PFSK-1 (cell line): ENCODE measurements around a stretch of chr17.

- RRBS: no CpG with 5 or more reads among the region's 16 CpGs
Observed at GRCh38 chr17:77099849-77100425, 40.8 kb upstream of the SEC14L1 start.

GRCh38 chr17:77121775-77122310, 18.9 kb upstream of the SEC14L1 start:
- RRBS: no CpG with 5 or more reads among the region's 2 CpGs

DNA sequence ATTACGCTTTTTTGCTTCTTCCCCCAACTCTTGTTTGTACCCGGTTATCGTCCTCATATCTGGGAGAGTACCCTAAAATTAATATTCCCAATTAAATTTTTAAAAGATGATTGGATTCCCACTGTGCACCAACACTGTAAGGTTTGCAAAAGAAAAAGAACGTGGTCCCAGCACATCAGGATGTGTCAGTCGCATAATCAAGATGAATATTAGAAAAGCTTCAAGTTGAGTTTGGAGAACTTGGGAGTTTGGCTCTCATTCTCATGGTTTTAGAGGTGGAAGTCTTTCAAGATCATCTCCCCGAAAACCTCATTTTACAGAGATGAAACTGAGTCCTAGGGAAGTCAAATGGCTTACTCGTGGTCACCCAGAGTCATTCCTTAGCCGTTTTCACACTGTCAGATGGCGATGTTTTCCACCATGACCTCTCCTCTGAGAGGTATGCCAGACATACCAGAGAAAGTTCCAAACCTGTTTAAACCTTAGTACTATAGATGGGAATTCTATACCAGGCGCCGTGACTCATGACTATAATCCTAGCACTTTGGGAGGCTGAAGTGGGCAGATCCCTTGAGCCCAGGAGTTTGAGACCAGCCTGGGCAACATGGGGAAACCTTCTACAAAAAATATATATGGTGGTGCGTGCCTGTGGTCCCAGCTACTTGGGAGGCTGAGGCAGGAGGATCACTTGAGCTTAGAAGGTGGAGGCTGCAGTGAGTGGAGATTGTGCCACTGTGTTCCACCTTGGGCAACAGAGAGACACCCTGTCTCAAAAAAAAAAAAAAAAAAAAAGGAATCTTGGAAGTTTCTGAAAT, 1.2 kb downstream of the SEC14L1 start:
- RRBS: no CpG with 5 or more reads among the region's 12 CpGs

GRCh38 chr17:77144176-77144482, 3.4 kb downstream of the SEC14L1 start:
- RRBS: no CpG with 5 or more reads among the region's 2 CpGs

GRCh38 chr17:77148523-77149318, 8.0 kb downstream of the SEC14L1 start:
- RRBS: no CpG with 5 or more reads among the region's 15 CpGs

DNA sequence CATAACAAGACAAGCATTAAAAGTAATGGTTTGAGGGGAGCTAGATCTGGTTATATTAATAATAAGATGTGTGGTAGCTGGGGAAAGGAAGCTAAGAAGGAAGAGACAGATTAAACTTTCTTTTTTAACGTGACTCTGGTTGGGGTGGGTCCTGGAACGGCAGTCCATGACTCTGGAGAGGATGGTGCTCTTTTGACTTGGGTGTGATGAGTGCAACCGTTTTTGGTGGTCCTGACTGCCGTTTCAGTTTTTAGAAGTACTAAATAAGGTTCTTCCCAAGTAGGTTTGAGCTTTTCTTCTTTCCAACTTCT, 29.3 kb downstream of the SEC14L1 start:
- RRBS: no CpG with 5 or more reads among the region's 4 CpGs

DNA sequence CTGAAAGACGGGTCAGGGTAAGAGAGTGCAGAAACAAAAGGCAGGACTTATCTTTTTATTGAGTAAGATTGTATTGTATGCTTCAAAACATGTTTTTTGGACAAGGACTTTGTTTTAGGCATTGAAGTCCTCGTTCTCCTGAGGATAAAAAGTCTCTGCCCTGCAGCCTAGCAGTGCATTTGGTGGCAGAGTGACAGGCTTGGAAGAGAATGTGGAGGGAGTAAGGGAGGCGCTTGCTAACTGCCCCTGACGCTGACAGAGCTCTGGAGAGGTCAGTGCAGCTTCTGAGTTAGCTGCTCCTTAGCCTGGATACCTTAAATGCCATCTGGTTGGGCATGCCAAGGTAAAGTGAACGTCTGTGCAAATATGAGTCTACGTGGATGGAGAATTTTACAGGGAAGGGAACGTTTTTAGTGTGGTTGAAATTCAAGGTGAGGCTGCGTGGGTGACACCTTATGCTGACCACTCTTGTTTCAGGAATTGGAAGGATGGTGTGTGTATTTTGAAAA, 44.3 kb downstream of the SEC14L1 start:
- RRBS: no CpG with 5 or more reads among the region's 8 CpGs

- RRBS: no CpG with 5 or more reads among the region's 12 CpGs
Observed at GRCh38 chr17:77274106-77274650, 7.1 kb upstream of the SEPTIN9 start.

GRCh38 chr17:77296113-77296585, 14.8 kb downstream of the SEPTIN9 start:
- RRBS: no CpG with 5 or more reads among the region's 7 CpGs

DNA sequence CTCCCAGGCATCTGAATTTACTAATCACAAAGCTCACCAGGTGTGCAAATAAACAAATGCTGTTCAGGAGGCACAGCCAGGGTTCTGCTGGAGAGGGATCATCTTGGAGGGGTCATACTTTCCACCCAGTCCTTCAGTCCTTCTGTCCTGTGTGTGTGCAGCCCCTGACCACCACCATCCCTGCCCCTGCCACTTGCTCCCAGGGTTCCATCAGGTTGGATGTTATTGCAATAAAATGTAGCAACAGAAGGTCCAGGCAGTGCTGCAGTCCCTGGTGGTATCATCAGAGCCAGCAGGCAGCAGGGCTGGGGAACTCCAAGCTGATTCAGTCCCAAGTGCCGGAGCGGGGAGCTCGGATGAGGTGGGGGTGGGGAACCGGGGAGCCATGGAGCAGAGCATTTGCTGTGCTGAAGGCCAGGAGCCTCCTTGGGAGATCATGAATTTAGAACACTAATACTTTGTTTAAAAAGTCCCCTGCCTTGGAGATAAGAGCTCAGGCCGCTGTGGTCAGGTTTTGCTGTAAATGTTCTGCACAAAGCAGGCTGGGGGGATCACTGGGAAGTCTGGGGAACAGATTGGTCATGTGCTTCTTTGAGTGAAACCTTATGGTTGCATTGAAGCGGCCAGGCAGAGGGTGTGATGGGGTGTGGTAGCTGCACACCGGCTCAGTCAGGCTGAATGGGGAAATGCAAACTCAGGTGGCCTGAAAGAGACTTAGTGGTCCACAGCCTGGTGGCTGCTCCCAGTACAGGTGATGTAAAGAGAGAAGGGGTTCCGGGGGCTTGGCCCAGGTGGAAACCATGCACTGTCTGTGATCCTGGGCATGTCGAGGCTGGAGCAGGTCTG, 85.4 kb downstream of the SEPTIN9 start:
- RRBS: 95% methylated on average over 4 of the region's 9 CpGs

DNA sequence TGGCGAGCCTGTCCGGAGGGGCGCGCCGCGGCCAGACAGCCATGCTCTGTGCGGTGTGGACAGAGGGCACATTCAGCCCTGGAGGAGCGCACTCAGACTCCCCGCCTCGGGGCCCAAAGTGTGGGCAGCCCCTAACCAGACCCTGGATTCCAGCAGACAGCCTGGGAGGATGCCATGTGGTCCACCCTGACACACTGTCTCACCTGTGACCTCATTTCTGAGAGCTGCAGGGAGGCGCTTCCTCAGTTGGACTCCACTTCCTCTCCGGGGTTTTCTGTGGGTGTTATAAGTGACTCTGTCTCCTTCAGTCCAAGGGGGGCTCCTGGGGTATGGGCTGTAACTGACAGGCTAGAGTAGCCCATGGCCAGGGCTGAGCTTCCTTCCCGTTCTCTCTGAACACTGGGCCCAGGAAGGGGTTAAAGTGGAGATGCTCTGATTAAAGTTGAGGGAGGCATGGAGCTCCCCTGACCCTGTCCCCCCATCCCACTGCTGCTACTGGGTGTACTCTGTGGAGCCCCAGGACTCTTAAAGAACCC, 128.5 kb downstream of the SEPTIN9 start:
- RRBS: no CpG with 5 or more reads among the region's 13 CpGs

DNA sequence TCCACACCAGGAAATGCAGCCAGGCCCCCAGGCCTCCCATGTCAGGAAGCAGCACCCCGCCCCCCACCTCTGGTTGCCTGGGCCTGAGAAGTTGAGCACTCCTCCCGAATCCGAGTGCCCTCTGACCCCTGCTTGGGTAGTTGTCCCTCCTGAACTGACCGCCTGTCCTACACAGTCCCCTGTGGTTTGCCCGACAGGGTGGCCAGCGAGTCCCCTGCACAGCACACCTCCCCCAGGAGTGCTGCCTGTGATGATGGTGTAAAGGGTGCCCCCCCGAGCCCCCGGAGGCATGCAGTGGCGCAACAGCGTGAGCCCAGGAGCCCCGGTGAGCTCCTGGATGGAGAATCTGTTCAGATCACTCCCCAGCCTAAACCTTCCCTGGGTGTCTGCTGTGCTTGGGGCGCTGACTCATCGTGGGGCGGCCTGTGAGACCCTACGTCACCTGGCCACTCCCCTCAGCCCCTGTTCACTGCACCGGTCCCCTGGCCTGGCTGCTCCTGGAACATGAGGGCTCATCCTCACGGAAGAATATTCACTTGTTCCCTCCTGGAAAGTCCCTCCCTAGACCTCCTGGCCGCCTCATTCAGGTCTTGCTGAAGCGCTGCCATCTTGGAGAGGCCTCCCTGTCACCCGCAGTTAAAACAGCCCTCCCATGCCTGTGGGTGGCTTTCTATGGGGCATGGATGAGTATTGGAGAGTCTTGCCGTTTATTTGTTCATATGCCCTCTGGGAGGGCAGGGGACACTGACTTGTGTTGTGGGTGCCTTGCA, 145.0 kb downstream of the SEPTIN9 start:
- RRBS: 92% methylated on average over 4 of the region's 21 CpGs

GRCh38 chr17:77462026-77462495, 180.8 kb downstream of the SEPTIN9 start:
- RRBS: no CpG with 5 or more reads among the region's 12 CpGs

DNA sequence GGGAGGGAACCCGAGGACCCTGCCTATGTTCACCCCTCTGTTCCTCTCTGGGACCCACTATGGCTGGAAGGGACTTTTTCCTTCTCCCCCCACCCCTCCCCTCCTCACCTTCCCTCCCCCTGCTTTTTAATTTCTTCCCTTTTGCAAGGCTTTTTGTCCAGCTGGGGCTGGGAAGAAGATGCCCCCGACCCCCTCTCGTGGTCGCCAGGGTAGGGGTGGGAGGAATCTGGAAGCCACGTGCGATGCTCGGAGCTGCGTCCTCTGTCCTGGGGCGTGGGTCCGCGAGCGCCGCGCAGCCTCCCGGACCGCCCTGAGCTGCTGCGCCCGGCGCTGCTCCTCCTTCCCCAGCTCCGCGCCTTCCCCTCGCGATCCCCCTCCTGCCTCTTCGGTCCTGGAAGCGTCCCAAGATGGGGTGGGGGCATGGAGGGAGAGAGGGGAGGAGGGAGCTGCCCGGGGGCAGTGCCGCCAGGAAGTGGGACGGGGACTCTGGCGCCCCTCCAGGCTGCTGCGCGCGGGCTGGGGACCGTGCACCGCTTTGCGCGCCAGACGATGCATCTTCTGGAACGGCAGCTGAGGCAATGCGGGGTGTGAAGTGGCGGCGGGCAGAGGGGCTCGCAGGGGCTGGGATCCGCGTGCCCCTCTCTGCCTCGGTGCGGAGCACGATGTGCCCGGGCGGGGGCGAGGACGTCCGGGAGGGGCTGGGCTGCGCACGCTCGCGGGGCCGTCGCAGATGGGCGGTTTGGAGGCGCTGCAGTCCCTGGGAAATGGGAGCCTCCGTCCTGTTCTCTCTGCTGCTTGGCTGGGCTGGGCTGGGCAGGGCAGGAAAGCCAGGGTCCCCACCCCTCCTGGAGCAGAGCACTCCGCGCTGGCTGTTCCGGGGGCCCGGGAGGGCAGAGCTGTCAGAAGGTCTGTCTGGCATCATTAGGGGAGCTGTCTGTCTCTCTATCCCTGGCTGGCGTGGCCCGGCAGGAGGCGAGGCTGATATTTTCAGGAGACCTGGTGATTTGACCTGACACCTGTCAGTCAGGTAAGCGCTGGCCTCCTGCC, 247.3 kb downstream of the SEPTIN9 start:
- RRBS: 37% methylated on average over 4 of the region's 69 CpGs

- RRBS: 75% methylated on average over 7 of the region's 17 CpGs
Observed at GRCh38 chr17:77677516-77678158, 280.9 kb upstream of the TNRC6C start.

DNA sequence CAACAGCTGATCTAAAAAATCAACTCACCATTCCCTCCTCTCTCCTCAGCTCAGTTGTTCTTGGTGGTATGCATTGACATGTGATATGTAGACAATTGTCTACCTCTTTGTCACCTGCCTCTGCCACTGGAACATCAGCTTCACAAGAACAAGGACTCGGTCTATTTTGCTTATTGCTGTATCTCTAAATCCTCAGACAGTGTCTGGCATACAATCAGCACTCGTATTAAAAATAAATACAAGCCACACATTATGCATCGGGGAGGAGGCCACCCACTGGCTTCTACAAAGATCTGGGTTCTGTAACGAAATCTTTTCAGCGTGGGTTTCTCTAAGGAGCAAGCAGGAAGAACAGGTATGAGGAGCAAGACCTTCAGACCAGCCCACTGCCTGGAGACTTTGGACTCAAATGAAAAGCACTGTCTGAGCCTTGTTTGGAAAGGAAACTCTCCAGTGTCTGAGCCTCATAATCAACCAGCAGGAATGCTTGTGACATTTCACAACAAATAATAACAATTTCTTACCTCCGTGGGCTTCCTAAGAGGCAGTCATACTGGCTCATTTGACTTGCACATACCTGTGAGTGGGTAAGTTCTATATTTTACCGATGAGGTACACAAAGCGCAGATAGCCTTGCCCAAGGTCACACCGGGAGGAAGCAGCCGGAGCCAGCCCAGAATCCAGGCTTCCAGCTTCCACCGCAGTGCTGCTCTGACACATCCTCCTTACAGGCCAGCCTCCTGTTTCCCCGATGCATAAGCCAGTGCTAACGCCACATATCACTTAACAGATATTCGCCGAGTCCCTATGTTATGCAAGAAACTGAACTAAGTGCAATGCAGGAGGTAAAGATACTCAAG, 118.7 kb upstream of the TNRC6C start:
- RRBS: no CpG with 5 or more reads among the region's 15 CpGs

GRCh38 chr17:77852982-77853386, 105.5 kb upstream of the TNRC6C start:
- RRBS: no CpG with 5 or more reads among the region's 13 CpGs

GRCh38 chr17:77864626-77865184, 93.8 kb upstream of the TNRC6C start:
- RRBS: no CpG with 5 or more reads among the region's 14 CpGs

GRCh38 chr17:77886264-77886707, 72.2 kb upstream of the TNRC6C start:
- RRBS: no CpG with 5 or more reads among the region's 14 CpGs

DNA sequence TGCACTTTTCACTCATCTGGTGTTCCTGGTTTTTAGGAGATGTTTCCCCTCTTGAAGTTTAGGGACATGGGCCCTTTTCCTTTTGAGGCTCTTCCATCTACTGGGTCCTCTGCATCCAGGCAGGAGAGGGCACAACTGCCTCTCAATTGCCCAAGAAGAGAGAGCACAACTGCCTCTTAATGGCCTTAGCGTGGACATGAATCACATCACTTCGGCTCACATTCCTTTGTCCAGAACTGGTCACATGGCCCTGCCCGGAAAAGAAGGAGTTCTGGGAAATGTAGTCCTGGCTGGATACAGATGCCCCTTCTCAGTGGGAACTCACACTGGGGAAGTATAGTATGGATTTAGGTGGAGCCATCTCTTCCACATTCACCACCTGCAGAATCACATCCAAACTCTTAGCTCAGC, 9.7 kb upstream of the TNRC6C start:
- RRBS: no CpG with 5 or more reads among the region's 3 CpGs